Bronchus (tissue), 1 donor: ENCODE measurements around a stretch of chr15.

DNA sequence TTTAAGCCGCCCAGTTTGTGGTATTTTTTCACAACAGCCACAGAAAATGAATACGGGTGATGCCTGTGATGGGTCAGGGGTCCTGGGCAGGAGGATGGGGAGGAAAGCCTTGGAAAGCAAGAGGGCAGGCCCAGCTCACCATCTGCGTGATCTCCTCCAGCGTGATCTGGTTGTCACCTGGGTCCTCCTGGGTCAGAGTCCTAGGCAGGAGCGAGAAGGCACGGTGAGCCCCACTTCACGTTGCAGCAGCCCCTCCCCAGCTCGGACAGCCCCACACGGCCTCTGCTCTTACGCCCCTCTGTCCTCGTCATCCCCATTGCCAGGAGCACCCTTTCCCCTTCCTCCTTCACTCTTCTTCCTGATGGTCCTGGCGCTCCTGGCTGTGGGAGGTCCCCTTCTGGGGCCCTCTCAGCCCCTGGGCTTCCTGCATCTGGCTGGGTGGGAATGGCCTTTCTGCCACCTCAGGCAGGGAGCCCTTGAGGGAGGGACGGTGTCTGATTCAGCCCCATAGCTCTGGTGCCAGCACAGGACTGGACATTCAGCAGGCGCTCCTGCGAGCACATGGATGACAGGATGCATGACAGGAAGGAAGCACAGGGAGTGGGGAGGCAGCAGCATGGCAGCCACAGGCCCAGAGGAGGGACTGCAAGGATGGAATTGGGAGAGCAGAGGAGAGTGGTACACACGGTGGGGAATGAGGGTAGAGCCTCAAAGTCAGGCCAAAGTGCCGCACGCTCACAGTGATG is 50.9 kb upstream of the CTSH start:
- PRO-cap: no peak

GRCh38 chr15:79204655-79205204 is 77.8 kb upstream of the ANKRD34C start:
- PRO-cap: no peak

DNA sequence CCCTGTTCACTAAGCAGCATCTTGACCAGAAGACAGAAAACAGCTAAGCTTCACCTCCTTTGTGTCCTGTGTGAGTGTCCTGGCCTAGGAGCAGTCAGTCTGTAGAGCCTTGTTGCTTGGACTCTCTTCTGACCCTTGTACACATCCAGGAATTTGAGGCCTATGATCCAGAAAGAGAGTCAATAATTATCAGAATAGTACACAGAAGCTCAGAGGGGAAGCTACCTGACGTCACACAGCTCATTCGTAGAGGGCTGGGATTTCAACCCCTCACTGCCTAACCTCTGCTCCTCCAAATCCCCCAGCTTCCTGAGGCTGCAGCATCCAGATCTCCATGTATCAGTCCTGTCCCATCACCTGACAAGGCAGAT is 203.0 kb downstream of the MINAR1 start:
- PRO-cap: no peak

DNA sequence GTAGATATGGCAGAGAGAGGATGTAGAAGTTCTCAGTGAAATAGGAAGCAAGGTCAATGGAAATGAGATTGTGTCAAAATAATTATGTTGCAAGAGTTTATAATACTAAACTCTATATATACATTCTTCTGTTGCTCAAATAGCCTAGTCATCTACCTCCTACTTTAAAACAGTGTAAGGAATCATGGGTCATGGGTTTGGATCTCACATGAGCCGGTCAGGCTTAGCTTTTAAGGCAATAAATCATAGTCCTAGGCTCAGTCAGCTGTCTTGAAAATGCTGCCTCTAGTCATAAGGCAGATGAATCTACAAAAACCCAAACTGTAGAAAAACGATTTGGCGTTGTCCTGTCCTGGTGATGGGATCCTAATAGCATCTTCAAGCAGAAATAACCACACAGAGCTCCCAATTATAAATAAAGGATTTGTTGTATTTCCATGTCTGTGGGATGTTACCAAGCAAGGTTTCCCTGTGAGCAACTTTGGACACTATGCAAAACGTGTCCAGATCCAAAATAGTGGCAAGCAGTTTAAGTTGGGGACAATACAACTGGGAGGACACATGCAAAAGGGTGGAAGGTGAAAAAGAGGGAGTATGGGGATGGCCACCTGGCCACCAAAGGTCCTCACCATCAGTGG is 16.7 kb downstream of the BCL2A1 start:
- PRO-cap: no peak

GRCh38 chr15:79956481-79956961 is 14.5 kb downstream of the BCL2A1 start:
- PRO-cap: no peak

DNA sequence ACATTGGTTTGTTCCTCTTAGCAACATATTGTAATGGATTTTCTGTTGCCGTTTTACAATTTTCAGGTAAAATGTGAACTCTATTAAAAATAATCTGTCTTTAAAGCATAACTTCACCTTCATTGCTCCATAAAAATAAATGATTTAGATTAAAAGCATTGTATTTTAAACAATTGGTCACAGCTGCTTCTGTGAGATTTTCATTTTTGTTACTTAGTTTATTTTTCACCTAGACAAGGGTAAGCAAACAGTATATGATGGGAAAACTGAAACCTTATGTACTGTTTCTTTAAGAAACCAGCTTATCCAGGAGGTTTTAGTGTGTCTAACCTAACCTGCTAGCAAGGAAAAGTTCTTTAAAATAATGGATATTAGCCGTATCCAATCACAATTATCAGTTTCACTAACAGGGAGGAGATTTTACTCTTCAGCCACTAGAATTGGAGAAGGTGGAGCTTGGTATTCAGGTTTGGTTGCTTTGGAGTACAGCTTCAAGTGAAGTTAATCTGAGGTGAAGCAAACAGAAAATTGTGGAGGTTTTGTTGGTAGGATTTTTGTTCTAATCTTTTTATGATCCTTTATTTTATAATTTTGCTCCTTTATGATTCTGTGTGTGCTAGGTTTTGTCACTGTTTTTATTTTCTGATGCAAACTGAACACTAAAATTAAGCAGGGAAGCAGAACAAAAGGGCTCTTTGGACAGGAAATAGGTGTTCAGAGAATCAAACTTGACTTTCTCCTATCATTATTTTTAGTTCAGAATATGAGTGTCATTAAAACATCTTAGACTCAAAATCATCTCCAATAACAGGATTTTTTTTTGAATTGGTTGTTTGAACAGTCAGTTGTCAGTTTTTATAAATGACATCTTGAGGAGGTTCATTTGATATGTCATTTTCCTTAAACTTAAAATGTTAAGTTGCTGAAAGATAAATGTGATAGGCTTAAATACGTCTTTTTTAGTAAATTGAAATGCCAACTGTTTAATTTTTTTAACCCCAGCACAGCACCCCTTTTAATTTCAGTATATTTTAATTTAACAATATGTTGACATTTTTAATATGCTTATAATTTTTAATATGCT is 13.0 kb downstream of the ZFAND6 start:
- PRO-cap: no peak

DNA sequence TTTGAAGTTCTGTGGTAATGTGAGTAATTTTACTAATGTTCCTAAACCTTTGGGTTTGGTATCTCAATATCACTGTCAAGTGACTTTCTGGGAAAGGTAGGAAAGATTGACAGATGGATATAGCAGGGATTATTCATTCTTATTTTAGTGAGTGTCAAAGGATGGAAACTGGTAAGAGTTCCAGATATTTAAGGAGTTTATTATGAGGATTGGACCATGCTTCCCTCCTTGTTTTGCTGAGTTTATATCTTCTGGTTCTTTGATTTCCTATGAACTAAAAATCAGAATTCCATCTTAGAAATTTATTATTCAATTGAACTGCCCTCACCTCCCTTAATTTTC is 23.0 kb downstream of the ZFAND6 start:
- PRO-cap: no peak

DNA sequence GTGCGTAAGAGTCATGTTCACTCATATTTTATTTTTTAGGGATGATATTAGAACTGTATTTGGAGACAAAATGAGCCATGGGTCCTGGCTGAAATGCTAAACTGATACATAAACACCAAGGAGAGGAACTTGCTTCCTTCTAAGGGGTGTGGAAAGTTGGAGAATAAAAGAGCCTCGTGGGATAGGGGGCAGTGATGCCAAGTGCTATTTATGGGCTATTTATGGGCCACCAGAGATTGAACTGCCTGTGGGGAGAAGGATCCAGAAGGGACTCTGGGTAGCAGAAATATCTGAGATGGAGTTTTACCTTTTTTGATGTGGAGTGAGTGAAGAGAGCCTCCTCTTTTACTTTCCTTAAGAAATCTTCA is 1.8 kb upstream of the ARNT2 start:
- PRO-cap: no peak

DNA sequence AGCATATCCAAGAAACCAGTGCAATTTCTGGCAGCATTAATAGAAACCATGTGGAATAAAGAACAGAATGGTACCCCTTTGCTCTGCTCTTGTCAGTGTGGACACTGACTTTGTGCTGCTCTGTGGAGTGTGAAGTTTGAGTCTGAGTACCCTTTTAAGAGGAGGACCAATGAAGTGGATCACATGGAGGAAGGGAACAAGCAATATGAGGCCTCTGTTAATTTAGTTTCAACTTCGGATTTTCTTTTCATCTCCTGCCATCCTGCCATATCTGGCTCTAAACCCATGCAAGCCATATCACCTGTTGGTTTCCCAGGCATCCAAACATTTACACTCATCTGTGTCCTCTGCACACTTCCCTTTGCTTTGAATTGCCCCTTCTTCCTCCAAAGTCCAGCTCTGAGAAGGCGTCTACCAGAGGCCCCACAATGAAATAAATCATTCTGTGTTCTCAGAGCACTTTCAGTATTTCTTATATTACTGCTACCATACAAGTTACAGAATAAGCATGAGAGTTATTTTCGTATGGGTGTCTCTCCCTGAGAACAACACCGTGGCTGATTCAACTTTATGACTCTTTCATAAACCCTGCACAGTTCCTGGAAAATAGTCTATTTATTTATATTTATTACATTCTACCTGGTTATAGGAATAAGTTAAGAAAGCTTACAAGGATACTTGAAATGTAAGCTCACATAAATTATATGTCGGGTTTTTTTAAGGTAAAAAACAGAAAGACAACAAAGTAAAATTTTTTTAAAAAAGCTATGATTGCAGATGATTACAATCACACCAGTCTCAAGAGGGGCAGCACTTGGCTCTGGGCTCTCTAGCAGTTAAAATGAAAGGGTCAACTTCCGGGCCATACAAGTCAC is 12.9 kb upstream of the ABHD17C start:
- PRO-cap: no peak

- PRO-cap: no peak
Observed at GRCh38 chr15:80715107-80715725, 20.1 kb downstream of the ABHD17C start.

DNA sequence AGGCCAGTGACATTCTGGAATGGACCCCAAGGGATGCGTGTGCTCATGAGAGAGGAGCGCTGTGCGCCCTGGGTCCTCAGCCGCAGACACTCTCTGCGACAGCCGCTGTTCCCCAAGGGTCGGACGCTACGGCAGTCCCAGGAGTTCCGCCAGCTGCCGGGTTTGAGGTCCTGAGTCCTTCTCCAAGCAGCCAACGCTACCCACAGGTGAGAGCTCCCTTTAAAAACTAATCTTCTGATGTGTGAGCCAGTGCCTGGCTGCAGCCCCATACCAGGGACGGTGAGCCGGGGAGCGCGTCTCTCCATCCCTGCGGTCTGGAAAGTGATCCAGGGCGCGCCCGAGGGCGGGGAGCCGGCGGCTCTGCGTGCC is 1.2 kb downstream of the CEMIP start:
- PRO-cap: no peak

DNA sequence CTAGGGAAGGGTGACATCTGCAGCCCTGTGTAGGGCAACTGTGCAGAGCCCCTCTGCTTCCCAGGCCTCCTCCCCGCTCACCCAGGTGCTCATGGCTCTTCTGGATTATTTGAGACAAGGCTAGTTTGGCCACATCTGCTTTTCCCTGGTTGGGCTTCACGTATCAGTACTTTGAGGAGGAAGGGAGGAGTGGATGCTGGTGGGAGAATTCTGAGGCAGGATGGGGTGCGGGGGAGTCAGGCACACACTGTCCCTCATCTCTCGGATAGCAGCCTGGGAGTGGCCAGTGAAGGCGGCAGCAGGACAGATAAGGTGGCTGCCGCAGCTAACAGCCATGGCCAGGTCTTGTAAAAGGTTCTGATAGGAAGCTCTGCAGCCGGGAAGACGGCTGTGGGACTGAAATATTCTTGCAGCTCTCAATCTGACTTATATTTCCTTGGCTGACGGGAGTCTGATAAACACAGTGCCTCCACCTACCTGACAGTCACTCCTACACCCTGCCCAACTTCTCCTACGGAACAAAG is 87.3 kb downstream of the MESD start:
- PRO-cap: no peak

- PRO-cap: no peak
Observed at GRCh38 chr15:81024163-81024885, 23.6 kb downstream of the TLNRD1 start.

- PRO-cap: no peak
Observed at GRCh38 chr15:81061506-81061953, 60.8 kb downstream of the TLNRD1 start.

GRCh38 chr15:81280723-81281283 is 43.1 kb downstream of the STARD5 start:
- PRO-cap: no peak

DNA sequence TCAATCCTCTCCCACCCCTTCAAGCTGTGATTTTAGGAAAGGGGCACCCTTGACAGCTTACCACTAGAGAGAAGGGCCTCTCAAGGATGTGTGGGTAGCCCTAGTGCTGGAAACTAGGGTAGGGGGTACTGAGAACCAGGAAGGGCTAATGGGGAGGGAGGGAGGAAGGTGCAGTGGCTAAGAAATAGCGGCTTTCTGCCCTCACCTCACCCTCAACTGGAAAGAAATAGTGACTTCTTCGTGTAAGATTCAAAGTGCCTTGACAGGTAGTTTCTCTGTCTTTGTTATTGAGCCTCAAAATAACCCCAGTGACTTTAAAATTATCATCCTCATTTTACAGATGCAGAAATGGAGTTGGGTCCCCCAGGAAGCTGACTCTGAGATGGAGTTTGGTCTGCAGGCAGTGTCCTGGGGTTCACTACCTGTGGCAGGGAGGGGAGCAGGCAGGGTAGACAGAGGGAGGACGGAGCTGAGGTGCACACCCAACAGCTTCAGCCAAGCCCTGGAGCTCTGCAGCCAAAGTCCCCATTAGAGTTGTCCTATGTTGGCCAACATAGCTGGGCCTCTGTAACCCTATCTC is 32.3 kb downstream of the STARD5 start:
- PRO-cap: no peak

DNA sequence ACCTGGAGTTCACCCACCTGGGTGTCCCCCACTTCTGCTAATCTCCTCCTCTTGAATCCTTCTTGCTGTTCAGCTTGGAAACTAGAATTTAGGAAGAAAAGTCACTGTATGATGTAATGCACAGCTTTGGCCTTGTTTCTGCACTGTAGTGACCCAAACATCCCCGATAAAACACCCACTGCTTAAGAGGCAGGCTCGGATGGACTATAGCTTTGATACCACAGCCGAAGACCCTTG is 24.8 kb downstream of the STARD5 start:
- PRO-cap: no peak

GRCh38 chr15:81310335-81311081 is 13.4 kb downstream of the STARD5 start:
- PRO-cap: no peak

DNA sequence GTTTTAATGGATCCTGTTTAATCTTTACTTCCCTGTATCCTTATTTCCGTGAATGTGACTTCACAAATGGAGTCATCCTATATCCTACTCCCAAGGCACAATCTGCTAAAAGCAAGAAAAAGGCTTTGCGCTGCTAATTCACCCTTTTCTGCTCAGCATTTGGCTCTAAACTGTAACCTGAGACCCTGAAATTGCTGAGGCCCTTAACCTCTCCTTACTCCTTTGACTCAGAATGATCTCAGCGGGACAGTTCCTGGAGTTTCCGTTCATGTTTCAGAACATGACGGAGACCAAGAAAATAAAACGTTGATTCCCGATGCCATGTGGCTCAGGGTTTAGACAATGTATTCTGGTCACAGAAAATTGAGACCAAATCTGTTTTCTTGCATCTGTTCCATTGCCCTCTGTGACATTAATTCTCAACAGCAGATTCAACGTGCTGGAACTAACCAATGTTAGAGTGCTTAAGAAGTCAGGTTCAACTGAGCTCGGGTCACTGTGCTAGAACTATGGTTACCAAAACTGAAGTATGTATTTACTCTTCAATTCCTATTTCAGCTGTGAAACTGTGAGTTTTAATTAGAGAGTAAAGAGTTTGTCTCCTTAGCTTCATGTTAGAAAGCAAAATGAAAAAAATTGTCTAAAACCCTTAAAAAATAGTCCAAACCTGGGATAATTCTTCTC is 45.4 kb upstream of the TMC3 start:
- PRO-cap: no peak

GRCh38 chr15:81870847-81871453 is 174.9 kb downstream of the MEX3B start:
- PRO-cap: no peak